Thyroid gland (tissue), 7 donors: ENCODE measurements around the gene SCGB3A1.

DNA sequence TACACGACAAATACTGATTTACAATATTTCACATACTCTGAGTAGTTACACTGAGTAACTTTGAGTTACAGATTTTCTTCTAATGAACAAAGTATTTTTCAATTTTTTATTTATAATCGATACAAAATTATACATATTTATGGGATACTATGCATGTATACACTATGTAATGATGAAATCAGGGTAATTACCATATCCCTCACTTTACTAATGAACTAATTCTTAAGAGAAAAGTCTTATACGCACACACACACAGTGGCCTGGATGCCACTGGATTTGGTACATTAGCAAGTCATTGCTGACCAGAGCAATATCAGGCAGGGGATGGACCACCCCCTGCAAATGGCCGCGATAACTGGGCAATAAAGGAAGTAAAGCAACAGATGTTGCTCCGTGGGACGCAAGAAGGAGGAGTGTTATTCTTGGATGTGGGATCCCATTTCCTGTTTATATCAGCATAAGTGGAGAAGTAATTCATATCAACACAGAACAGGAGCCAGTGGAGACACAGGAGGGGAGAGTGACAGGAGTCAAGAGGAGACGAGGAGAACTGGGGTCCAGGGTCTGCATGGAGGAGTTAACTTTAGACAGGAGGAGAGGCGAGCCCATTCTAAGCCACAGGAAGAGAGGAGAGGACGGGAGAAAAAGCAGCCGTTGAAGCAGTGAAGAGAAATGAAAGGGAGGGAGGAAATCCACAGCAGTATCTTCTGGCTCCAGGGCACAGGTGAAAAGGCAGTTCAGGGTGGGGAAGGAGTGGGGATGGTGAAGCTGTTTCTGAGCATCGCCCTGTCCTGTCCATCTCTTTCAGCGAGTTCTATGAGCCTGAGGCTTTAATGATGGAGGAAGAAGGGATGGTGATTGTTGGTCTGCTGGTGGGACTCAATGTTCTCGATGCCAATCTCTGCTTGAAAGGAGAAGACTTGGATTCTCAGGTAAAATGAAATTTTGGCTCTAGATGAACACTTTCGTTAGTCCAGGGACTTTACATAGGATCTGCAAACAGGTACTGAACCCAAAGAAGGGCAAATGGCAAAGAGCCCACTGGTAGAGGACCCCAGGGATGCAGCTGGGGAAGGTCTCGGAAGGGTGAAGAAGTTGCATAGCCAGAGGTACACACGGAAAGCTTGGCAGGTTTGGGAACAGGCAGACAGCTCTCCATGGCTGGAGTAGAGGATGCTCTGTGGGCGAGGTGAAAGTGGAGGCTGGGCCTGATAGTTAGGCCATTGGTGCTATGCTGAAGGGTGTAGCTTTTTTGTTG lies 18.6 kb downstream of the RUFY1 start:
- PRO-cap, 2 experiments: peak in 1 of 2 experiments; most common plus-strand start position 487 of the sequence (in 1)
- RAMPAGE, long total RNA, 5 experiments: no peak in any of the 5 experiments

DNA sequence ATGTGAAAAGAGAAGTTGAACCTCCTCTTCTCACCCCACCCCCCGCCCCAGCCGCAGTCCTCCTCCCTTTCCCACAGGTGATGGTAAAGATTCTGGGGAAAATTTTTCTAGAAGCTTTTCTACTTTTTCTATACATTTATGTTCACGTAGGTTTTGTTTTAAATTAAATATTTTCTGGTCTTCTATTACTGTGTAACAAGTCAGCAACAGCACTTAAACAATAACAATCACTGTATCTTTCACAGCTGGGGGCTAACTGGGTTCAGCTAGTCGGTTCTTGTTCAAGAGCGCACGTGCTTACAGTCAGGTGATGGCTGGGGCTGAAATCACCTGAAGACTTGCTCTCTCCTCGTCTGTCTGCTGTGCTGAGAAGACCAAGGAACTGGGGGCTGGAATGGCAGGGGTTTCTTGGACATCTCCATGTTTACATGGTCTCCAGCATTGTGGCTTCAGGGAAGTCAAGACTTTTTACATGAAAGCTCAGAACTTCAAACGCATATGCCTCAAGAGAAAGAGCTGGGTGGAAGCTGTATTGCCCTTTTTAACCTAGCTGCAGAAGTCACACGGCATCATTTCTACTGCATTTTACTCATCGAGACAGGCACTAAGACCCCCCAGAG lies 24.8 kb downstream of the RUFY1 start:
- PRO-cap, 2 experiments: no peak in any of the 2 experiments
- RAMPAGE, long total RNA, 5 experiments: no peak in any of the 5 experiments

DNA sequence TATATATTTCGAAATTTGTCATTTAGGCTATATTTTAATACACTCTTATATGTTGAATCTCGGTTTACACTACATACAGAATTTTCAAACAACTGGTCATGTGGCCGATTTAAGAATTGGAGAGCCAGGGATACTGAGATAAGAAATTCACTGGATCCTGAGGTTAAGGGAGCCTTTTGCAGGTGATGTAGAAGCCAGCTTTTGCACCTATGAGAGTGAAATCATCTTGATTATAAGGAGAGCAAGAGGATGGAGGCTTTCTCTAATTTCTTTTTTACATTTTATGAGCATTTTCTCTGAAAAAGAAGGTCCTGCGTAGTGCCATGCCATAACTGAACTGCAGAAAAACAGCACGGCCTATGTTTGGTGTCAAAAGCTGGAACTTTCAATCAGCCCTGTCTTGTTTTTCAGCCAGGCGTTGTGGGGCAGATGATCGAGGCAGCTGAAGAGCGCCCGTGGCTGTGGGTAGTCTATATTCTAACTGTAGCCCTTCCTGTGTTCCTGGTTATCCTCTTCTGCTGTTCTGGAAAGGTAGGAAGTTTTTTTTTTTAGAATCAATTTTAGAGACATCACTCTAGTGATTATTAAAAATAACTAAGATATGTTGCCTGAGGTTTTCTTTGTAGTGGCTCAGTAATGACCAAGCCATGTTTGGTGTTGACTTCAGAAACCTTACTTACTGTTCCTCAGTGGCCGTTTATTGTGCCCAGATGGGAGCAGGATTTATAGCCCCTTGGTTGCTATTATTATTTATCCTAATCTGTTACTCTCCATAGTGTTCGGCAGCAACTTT lies 9.2 kb upstream of the MAML1 start:
- PRO-cap, 2 experiments: no peak in any of the 2 experiments
- RAMPAGE, long total RNA, 5 experiments: start-site peak on the plus strand in 1 of 5 experiments, centred at position 467 of the sequence, 692 reads per replicate

DNA sequence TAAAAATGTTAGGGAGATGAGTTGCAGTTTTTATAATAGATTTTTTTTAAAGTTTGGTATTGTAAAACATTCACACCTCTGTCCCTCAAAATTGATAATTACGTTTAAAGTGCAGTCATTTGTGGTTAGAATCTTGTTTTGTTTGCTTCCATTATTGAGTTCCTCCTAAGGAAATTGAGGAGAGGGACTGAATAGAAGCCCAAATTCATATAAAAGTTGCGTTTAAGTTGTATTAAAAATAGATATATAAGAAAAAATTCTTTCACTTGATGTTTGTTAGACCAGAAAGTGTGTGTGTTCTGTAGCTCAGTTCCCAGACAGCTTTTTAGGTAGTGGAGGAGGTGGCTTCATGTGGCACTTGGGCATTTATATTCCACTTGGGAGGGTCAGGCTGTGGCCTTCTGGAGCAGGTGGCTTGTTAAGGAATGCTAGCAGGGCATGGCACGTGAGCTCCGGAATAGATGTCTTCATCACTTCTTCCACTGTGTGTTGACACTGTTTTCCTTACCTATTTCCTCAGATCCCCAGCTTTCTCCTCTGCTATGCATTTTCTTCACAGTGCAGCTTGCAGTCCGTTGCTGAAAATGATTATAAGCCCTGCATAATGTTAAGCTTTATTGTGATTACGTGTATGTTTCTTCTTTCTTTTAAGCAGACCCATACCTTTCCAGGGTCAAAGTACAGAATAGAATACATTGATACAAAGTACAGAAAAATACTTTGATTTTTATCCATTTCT lies 3.4 kb upstream of the MAML1 start:
- PRO-cap, 2 experiments: no peak in any of the 2 experiments
- RAMPAGE, long total RNA, 5 experiments: no peak in any of the 5 experiments

DNA sequence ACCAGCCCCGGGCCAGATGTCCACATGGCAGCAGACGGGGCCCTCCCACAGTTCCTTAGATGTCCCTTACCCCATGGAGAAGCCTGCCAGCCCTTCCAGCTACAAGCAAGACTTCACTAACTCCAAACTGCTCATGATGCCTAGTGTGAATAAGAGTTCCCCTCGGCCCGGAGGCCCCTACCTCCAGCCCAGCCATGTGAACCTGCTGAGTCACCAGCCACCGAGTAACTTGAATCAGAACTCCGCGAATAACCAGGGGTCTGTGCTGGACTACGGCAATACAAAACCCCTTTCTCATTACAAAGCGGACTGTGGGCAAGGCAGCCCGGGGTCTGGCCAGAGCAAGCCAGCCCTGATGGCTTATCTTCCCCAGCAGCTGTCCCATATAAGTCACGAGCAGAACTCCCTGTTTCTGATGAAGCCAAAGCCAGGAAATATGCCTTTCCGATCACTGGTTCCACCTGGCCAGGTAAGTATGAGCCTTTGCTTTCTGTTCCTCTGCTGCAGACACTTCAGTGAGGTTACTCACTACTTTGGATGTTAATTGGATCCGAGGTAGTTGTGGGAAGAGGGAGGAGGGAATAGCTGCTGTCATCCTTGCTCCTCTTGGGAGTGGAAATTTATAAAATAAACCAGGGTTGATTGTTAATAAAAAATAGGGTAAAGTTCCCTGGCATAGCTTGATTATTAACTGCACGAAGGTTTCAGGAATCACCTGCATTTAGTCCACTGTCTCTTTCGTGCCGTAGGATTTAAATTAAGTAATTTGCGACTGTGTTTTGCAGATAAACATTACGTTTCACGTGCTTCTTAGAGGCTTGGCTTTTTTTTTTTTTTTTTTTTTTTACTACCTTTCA lies 27.3 kb upstream of the LTC4S start:
- PRO-cap, 2 experiments: no peak in any of the 2 experiments
- RAMPAGE, long total RNA, 5 experiments: no peak in any of the 5 experiments

DNA sequence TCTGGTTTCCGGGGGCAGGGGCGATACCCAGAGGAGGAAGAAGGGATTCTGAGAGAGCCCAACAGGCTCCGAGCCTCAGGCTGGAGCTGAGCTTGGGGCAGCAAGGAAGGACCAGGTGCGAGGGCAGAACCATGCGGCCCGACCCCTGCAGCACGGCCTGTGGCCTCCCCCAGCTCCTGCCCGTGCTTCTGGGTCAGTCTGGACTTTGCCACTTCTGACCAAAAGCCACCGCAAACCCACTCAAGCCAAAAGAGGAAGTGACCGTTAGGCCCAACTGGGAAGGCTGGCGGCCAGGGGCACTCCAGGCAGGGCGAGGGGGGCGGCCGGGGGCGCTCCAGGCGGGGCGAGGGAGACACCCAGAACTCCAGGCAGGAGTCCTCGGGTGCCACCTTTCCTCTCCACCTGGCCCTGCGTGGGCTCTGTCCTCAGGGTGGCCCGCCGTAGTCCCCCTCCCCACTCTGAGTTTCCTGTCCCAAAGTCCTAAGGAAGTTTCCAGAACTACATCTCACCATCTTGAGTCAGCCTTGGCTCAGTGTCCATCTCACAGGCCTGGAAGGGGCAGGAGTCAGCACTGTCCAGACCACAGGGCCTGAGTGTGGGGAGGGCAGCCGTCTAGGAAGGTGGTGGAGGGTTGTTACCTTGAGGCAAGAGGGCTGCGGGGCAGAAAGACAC lies 986 bp upstream of the LTC4S start:
- PRO-cap, 2 experiments: no peak in any of the 2 experiments
- RAMPAGE, long total RNA, 5 experiments: no peak in any of the 5 experiments

DNA sequence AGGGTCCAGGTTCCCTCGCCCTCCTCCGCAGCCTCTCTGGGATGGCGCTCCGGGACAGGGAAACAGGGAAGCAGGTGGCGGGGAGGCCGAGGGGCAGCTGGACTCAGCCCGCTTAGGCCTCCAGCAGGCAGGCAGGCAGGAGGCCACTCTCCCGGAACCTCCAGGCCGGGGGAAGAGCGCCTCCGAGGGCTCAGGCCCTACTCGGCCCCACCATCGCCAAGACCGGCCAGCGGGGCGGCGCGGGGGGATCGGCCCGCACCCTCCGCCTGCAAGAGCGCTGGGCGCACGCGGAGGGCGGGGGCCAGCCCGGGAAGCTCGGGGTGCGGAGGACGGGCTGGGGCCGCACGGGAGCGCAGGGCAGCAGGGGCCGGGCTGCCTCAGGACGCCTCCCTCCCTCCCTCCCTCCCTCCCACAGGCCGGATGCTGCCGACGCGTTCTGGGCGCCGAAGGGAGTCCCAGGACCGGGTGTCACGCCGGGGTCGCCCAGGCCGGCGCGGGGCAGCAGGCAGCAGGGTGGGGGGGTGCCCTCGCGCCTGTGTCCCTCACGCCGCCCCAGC lies 996 bp downstream of the MGAT4B start:
- PRO-cap, 2 experiments: peak in 2 of 2 experiments; most common plus-strand start position 486 of the sequence (in 2); most common minus-strand start position 145 of the sequence (in 1)
- RAMPAGE, long total RNA, 5 experiments: no peak in any of the 5 experiments

DNA sequence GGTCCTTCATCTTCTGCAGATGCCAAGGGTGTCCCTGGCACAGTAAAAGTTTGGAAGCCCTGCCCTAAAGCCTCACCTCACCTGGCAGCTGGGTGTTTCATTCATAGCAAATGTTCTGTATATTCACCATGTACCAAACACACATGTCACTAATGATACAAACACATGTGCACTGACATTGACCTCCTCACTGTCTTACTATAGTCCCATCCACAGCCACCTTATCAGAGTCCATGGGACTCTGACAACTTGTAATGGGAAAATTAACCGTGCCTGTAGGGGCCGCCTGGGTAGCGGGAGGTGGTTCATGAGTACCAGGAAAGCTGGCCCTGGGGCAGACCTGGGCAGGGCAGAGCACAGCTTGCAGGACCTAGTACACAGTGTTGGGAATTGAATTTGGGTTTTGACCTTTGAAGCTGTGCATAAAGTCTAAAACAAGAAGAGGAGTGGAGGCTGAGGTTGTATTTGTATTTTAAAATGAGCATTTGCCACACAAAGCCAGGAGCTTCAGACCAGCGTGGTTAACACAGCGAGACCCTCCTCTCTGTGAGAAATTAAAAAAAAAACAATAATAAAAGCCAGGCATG lies 6.5 kb upstream of the MGAT4B start:
- PRO-cap, 2 experiments: no peak in any of the 2 experiments
- RAMPAGE, long total RNA, 5 experiments: no peak in any of the 5 experiments

DNA sequence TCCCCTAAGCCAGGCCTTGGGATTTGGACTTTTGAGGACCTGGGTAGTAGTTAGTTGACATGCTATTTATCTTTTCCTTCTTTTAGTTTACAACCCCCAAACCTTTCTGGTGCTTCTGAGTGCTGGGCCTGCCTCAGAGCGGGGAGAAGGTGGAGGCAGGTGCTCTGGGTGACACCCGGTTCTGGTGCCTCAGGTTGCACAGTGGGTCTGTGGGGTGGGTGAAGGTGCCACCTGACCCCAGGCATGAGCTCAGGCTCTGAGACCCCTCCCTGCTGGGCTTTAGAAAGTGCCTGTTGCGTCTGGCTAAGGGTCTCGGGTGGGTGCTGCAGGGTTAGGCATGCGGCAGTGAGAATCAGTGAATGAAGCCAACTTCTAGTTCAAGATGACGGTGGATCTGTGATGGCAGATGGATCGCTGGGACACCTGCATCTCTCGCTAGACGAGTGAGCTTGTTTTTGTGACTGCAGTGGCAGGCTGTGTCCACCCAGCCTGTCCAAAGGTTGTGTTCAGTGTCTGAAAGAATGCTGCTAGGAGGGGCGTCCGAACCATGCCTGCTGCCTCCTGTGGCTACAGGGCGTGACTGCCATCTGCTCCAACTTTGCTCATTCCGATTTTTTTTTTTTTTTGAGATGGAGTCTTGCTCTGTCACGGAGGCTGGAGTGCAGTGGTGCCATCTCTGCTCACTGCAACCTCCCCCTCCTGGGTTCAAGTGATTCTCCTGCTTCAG lies 5.0 kb downstream of the SQSTM1 start:
- PRO-cap, 2 experiments: peak in 1 of 2 experiments; most common plus-strand start position 383 of the sequence (in 1)
- RAMPAGE, long total RNA, 5 experiments: no peak in any of the 5 experiments

- PRO-cap, 2 experiments: no peak in any of the 2 experiments
- RAMPAGE, long total RNA, 5 experiments: no peak in any of the 5 experiments
These were observed 5.4 kb upstream of the MRNIP start for GRCh38 chr5:179863780-179864638.

- PRO-cap, 2 experiments: no peak in any of the 2 experiments
- RAMPAGE, long total RNA, 5 experiments: no peak in any of the 5 experiments
These were observed 11.6 kb upstream of the MRNIP start for GRCh38 chr5:179870056-179870731.

DNA sequence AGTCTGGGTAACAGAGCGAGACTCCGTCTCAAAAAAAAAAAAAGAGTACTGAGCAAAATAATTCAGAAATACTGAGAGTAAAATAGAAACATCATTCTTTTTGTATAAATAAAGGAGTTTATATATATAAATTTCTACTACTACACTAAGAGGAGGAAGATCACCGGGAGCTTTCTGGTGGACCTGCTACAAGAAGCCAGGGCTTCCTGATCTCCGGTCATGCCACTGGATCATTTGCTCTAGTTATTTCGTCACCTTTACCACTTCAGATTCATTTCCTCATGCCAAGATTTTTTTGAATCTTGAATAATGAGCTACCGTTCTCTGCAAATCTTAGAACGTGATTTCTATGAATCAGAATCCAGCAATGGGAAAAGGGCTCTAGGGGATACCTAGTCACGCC lies 51.9 kb upstream of the TBC1D9B start:
- PRO-cap, 2 experiments: no peak in any of the 2 experiments
- RAMPAGE, long total RNA, 5 experiments: no peak in any of the 5 experiments

- PRO-cap, 2 experiments: no peak in any of the 2 experiments
- RAMPAGE, long total RNA, 5 experiments: no peak in any of the 5 experiments
These were observed 14.2 kb upstream of the RNF130 start for GRCh38 chr5:180085772-180086227.

- PRO-cap, 2 experiments: no peak in any of the 2 experiments
- RAMPAGE, long total RNA, 5 experiments: no peak in any of the 5 experiments
These were observed 18.2 kb upstream of the RNF130 start for GRCh38 chr5:180089762-180090057.

DNA sequence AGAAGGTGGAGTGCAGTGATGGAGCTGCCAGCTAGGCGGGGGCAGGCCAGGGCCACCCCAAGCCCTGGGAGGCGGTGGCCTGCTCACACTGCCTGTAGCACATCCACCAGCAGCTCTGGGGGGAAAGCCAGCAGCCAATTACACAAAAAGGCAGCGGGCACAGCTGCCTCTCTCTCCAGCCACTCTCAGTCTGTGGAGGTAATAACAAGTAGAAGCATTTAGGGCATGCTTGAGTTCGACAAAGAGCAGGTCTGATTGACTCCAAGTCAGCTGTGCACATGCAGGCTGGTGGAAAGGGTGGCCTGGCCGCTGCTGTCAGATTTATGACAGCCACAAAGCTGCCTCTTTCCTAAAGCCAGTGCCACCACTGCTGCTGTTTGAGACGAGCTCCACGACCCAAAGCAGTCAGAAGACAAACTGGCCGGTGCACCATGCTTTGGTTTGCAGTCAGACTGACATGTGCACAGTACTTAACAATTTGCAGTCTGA lies 29.0 kb downstream of the RASGEF1C start:
- PRO-cap, 2 experiments: no peak in any of the 2 experiments
- RAMPAGE, long total RNA, 5 experiments: no peak in any of the 5 experiments

- PRO-cap, 2 experiments: no peak in any of the 2 experiments
- RAMPAGE, long total RNA, 5 experiments: no peak in any of the 5 experiments
These were observed 668 bp downstream of the MAPK9 start for GRCh38 chr5:180291030-180291800.

- PRO-cap, 2 experiments: no peak in any of the 2 experiments
- RAMPAGE, long total RNA, 5 experiments: start-site peak on the minus strand in 1 of 5 experiments, at chr5:180301113-180301170 at its widest, 5 reads per replicate
These were observed 9.3 kb upstream of the MAPK9 start for GRCh38 chr5:180300974-180301749.

GRCh38 chr5:180354058-180354530 lies 958 bp upstream of the GFPT2 start:
- PRO-cap, 2 experiments: no peak in any of the 2 experiments
- RAMPAGE, long total RNA, 5 experiments: no peak in any of the 5 experiments

DNA sequence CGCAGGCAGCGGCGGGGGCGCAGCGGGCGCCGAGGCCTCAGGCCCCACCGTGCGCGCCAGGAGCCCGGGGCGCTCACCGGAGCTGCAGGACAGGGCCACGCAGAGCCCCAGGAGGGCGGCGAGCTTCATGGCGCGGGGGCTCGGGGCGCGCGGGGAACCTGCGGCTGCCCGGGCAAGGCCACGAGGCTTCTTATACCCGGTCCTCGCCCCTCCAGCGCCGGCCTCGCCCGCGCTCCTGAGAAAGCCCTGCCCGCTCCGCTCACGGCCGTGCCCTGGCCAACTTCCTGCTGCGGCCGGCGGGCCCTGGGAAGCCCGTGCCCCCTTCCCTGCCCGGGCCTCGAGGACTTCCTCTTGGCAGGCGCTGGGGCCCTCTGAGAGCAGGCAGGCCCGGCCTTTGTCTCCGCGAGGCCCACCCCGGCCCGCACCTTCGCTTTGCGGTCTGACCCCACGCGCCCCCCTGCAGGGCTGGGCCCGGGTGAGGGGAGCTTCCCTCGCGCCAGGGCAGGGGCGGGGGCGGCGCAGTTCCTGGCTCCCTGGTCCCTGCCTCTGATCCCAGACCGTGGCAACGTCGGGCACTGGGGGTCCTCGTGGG lies at the start of gene SCGB3A1:
Gene SCGB3A1 (minus strand): TSS at position 166 of the 592 bp plus-strand sequence.
- PRO-cap, 2 experiments: no peak in any of the 2 experiments
- RAMPAGE, long total RNA, 5 experiments: start-site peak on the minus strand in 3 of 5 experiments, centred at positions 168 to 279 of the sequence, 13 to 23 reads per replicate

GRCh38 chr5:180787056-180787530 lies 15.5 kb downstream of the MGAT1 start:
- PRO-cap, 2 experiments: no peak in any of the 2 experiments
- RAMPAGE, long total RNA, 5 experiments: no peak in any of the 5 experiments